Osteocyte (in vitro differentiated cells): Measurements from ENCODE around the genes SELENOI and CENPA.

- PRO-cap, result no peak
These were observed 18.1 kb downstream of the DNMT3A start for GRCh38 chr2:25323507-25324145.

DNA sequence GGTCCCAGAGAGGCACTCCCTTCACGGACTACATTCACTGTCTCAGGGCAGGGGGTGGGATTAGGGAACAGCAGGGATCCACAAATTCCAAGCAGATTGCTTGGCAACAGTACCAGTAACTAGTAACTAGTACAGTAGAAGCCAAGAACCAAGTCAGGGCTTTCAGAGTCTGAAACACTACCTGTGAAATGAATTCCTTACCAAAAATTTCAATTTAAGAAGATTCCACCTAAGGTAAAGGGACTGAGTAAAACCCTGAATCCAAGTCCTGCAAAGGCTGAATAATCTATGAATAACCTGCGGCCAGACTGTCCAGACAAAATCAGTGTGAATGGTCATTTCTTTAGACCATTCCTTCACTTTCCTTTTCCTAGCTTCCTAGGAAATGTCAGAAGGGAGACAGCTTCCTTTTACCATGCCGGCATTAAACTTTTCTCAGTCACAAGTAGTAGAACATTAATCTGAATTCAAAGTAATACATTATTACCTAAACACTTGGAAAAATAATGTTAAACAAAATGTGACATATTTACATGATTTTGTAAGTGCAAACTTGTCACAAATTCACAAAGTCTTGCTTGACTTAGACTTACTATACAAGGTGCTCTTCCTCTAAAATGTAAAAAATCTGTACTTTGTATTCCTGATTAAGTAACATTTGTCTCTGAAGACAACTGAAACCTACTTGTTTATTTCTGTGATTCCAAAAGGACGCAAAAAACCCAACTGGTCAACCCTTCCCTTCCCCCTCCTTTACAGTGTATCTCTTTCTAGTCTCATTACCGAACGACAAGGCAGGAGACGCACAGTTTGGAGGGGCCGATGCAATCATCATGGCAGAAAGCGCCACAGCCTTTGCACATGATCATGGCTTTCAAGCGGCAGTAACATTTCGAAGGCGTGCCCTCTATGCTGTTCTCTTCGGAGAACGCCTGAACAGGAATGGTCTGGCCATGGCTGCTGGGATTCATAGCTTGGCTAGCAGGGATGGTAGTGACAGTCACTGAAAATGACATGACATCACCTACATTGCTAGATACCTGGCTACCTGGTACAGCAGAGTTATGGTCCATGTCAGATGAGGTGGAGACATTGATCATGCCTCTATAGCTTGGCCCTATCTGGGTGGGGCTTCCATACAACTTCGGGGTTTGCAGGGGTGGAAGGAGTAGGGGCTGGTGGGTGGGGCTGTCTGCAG lies 68.3 kb upstream of the DTNB start:
- PRO-cap, result no peak

DNA sequence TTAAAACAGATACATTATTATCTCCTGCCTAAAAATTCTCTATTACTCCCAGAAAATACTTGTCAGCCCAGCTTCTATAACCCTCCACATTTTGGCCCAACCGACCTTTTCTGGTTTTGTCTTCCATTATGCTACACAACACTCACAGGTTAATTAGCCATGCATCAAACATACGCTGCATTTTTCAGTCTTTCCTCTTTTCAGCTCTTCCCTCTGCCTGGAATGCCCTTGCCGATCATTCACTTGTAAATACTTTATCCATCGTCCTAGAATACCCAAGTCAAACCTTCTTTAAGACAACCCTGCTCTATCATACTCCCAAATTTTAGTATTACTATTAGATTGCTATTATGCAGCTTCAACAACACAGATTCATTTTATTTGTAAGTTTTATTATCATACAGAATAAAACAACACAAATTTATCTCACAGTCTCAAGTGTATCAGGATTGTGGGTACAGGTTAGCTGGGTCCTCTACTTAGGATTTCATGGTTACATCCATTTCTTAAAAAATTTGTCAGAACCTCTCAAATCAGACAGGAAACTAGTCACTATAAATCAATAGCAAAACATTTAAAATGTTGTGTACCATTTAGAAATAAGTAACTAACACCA lies 10.6 kb downstream of the ASXL2 start:
- PRO-cap, result no peak

GRCh38 chr2:25960951-25961204 lies 21.4 kb downstream of the KIF3C start:
- PRO-cap, result no peak

- PRO-cap, result no peak
These were observed 22.1 kb upstream of the RAB10 start for GRCh38 chr2:26011659-26012403.

GRCh38 chr2:26036024-26036258 lies 2.1 kb downstream of the RAB10 start:
- PRO-cap, result no peak

GRCh38 chr2:26073188-26074272 lies 39.6 kb downstream of the RAB10 start:
- PRO-cap, result no peak

DNA sequence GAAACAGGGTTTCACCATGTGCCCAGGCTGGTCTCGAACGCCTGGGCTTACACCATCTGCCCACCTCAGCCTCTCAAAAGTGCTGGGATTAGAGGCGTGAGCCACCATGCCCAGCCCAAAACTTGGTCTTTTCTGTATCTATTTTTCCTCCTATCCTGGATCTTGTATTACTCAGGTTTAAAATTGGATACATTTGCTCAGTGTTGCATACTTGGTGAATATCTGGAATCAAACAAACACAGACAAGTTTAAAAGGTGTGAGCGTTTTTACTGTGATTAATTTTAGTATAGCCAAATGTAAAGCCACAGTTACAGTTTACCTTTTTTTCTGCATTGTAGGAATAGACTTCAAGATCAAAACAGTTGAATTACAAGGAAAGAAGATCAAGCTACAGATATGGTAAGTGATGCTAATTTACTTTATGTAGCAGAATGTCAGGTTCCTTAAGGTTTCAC lies 64.5 kb downstream of the RAB10 start:
- PRO-cap, result no peak

DNA sequence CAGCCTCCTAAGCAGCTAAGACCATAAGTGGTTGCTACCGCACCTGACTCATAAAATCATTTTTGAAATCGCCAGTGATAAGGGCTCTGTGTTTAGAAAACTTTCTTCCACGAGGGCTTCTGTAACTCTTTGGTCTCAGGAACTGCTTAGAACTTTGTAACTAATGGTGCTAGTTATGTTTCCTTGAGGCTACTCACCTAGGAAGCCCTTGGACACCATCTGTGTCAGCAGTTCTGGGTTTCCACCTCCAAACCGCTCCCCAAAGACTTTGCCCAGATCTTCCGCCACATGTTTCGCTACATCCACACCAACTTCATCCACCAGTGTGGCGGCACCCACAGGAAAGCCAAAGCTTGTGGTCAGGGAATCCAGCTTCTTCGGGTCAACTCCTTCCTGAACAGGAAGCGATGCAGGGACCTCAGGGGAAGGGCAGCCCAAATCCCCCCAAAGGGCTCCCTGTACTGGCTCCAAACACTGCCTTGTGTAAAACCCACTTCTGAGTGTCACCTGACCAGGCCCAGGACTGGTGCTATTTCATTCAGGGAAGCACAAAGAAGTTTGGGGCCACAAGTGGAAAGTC lies 20.6 kb downstream of the GAREM2 start:
- PRO-cap, result no peak

- PRO-cap, result no peak
These were observed 10.4 kb downstream of the HADHA start for GRCh38 chr2:26233934-26234591.

- PRO-cap, result no peak
These were observed 40.8 kb upstream of the SELENOI start for GRCh38 chr2:26304977-26305616.

GRCh38 chr2:26345911-26346424 lies at the start of gene SELENOI:
Gene SELENOI (plus strand): TSS chr2:26346143.
- PRO-cap, result bidirectional peak, plus-strand start at chr2:26346146, minus-strand start at chr2:26345821

GRCh38 chr2:26691209-26691767 lies 1.2 kb upstream of the KCNK3 start:
- PRO-cap, result no peak

- PRO-cap, result no peak
These were observed 28.6 kb downstream of the KCNK3 start for GRCh38 chr2:26720982-26721607.

GRCh38 chr2:26782428-26783739 lies 3.0 kb upstream of the CENPA start:
- PRO-cap, result no peak

DNA sequence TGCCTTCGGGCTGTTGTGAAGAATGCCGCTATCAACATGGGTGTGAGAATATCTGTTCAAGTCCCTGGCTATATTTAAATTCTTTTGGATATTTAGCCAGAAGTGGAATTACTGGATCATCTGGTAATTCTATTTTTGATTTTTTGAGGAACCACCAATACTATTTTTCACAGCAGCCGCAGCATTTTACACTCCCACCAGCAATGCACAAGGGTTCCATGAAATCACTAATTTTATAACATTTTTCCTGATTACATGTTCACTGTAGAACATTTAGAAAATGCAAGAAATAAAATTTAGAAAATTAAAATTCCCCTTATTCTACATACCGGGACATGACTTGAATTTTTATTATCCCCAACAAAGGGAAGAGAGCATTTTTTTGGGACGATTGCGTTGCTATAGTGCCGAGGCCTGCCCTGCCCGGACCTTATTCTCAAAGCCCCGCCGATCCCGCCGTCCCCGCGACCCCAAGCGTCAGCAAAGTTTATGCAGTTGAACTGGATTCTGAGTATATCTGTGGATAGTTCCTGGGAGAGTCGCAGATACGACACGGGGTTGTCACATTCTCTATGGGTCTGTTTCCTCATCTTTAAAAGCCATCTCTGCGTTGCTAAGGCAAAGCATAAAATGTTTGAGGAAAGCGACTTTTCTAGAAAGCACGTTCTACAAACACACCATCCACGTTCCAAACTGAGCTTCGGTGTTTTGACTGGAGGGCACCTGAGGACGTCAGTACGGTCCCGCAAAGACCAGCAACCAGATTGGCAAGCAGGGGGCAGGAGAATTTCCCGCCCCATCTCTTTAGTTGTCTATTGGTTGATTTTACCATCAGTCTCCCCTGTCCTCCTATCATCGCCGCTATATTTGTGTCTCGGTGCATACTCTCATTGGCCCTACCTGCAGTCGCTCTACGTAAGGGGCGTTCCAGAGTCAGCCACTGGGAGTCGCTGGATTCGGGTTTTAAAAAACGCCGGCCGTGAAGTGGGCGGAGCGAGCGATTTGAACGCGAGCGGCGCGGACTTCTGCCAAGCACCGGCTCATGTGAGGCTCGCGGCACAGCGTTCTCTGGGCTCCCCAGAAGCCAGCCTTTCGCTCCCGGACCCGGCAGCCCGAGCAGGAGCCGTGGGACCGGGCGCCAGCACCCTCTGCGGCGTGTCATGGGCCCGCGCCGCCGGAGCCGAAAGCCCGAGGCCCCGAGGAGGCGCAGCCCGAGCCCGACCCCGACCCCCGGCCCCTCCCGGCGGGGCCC lies at the start of gene CENPA:
CENPA (plus strand) TSS at position 1,020 of the 1,252 bp plus-strand sequence.
- PRO-cap, result bidirectional peak, plus-strand start at position 1,021 of the sequence, minus-strand start at position 695 of the sequence

DNA sequence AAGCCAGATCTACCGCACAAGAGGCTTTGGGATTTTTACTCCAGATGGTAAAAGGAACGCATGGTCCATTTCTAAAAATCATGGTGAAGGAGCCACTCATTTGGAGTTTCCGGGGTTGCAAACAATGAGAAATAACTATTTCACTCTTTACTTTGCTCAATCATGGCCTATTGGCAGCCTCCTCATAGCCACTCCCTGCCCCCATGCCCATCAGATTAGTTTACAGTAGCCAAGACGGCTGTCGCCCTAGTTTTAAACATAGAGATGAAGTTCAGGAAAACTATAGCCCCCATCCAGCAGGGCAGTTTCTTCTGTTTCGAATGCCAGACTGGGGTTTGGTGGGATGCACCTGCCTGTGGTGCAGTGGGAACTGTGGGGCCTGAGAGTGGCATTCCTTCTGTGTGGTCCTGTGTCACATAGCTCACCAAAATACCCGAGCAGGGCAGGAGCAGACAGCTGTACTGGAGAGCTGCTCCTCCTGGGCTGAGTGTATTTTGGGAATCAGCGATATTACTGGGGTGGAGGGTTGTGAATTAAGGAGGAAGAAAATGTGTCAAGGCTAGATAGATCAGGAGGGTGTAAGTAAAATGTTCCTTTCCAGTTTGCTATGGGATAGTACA lies 1.9 kb downstream of the MAPRE3 start:
- PRO-cap, result no peak

- PRO-cap, result no peak
These were observed 10.7 kb upstream of the TMEM214 start for GRCh38 chr2:27022172-27022351.

DNA sequence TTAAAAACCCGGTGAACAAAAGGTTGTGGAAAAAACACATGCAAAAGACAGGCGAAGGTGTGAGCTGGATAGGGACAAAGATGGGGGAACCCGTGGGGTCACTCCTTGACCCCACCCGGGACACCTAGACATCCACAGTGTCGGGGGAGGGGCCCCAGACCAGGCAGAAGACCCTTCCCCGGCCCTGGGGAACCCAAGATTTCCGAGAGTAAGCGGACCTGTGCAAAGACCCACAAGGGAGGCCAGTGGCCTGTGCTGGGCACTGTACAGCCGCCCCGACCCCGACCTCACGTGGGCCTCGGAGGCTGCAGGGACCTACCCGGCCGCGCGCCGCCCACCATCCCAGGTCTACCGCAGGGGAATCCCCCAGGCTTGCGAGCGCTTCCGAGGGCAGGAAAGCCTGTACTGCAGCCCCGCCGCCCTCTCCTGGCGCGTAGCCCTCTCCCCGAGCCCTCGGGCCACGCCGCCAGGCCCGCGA lies 1.7 kb upstream of the AGBL5 start:
- PRO-cap, result no peak

GRCh38 chr2:27177683-27178465 lies 29.1 kb downstream of the TCF23 start:
- PRO-cap, result no peak